NB4 (cell line): ENCODE data around the gene INPP4A.

DNA sequence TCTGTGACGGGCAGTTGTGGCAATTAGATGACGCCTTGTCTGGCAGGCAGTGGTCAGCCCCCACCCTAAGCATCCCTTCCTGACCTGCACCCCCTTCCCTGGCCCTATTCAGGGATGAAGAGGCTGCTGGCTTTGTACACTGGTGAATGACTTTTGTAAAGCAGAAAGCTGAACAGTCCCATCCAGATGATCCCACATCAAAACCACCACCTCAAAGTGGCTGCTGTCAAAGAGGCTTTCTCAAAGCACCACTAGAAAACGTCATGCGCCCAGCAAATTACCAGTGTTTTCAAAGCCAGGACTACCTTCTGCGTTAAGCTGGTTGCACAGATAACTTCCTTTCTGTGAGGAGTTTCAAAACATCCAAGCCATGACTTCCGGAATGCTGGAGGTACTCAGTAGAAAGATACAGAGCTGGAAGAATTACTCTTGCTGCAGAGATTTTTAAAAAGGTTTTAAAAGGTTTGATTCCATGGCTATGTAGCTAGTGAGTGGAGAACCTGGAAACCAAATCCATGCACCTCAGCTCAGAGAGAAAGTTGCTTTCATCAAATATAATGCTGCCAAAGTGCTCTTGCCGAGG is 23.5 kb downstream of the FAM178B start:
- RRBS: no CpG with 5 or more reads among the region's 7 CpGs

DNA sequence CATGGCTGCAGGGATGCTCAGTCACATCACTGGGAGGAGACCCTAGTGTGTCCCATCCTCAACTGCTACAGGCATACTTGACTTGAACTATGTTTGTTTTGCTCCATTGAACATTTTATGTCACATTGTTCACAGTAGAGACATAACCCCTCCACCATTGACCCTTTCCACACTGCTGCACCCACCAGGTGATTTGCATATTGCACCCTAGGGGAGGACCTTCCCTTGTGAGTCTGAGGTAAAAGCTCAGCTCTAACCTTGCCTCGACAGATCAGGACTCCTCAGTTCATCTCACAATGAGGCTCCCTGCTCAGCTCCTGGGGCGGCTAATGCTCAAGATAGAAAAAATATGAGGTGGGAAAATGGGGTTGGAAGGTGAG is 44.7 kb downstream of the FAHD2B start:
- RRBS: no CpG with 5 or more reads among the region's 2 CpGs

- RRBS: no CpG with 5 or more reads among the region's 14 CpGs
These were observed 97.0 kb downstream of the ANKRD36 start for GRCh38 chr2:97209648-97210559.

DNA sequence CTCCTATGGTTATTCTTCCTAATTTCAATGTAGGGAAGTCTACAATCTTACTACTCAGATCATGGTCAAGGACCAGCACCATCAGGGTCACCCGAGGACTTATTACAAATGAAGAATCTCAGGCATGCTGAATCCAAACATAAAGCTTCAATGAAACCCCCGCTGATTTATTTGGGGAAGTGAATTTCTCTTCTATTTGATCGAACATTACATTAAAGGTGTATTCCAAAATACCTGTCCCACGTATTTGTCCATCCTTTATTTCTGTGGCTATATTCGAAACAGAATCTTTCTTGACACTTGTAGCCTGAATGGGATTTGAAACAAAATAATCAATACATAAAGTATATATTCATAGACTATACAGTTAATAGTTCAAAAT is 48.0 kb downstream of the ANKRD36B start:
- RRBS: no CpG with 5 or more reads among the region's 5 CpGs

DNA sequence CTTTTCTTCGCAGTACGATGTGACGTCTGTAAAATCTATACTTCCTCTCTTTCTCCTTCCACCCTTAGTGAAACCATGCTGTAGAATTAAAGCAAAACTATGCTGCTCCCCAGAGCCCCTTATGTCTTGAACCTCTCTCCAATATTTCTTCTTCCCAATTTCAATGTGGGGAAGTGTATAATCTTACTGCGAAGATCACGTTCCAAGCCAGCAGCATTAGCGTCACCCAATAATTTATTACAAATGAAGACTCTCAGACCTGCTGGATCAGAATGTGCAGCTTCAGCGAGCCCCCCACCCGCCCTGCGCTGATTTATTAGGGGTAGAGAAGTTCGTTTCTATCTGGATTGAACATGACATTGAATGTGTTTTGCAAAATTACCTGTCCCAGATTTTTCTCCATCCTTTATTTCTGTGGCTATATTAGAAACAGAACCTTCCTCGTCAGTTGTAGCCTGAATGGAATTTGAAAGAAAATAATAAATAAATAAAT is 36.8 kb downstream of the ANKRD36B start:
- RRBS: no CpG with 5 or more reads among the region's 11 CpGs

DNA sequence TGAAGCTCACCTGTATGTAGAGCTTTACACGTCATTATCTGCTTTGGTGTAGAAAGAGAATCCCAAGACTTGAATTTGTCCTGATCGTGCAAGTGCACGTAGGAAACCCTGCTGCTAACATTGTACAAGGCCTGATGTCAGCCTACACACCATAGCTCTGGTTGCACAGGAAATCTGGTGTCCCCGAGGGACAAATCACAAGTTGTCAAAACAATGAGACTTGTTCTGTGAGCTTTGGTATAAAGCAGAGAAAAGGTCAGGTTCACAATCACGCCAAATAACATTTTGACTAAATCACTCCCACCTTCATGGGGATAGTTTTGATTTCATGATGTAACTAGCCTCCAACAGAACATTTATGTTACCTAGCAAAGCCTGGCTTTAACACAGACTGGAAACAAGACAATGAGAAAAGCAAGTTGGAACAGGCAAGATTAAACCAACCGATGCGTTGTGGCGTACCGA is 41.4 kb downstream of the ZAP70 start:
- RRBS: no CpG with 5 or more reads among the region's 9 CpGs

GRCh38 chr2:97811078-97811762 is 97.8 kb downstream of the ZAP70 start:
- RRBS: no CpG with 5 or more reads among the region's 3 CpGs

DNA sequence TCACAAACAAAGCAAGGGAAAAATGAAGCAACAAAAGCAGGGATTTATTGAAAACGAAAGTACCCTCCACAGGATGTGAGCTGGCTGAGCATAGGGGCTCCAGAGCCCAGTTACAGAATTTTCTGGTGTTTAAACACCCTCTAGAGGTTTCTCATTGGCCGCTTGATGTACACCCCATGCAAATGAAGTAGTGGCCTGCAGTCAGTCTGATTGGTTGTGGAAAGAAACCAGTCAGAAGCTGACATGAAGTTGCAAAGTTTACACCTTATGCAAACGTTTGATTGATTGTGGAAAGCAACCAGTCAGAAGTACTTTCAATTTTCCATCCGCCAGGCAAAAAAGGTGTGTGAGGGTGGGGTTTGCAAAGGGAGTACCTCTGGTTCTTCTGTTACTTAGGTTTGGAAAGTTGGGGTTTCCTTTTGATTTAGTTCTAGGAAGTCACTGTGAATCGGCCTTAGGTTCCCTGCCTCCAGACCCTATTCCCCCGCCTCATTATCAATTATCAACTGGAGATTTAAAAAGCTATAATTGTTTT is 62.4 kb downstream of the VWA3B start:
- RRBS: no CpG with 5 or more reads among the region's 6 CpGs

DNA sequence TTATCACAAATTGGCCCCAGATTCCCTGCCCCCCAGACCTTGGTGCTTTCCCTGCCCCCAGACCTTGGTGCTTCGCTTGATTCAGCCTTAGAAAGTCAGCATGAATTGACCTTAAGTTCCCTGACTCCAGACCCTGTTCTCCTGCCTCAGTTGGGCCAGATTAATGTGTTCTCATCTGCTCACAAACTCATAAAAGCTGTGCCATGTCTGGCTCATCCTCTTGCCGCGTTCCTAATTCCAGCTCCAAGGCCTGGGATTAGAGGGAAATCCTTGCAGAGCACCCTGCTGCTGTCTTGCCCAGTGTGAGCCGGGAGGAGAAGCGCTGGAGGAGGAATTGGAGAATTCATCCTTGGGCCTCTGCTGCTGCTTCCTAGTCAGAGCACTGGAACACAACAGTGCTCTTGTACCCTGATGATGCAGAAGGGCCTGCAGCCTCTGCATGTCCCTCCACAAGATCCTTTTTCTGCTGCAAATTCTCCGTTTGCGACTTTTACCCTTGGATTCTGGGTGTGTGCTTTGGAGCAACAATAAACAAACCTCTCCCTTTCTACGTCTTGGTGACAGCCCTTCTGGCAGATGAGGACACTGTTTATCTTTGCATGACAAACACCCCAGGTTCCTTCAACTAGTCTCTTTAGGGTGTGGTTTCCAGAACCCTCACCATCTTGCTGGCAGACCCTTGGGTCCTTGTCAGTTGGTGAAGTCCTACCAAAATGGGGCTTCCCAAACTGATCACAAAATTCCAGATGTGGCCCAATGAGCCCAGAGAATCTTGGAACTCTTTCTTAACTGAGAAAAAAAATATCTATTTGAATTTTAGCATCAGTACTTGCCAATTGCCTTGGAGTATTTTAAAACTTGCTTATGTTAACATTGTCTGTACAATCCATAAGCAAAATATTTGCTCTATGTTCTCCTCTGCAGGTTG is 46.8 kb upstream of the CNGA3 start:
- RRBS: no CpG with 5 or more reads among the region's 8 CpGs

DNA sequence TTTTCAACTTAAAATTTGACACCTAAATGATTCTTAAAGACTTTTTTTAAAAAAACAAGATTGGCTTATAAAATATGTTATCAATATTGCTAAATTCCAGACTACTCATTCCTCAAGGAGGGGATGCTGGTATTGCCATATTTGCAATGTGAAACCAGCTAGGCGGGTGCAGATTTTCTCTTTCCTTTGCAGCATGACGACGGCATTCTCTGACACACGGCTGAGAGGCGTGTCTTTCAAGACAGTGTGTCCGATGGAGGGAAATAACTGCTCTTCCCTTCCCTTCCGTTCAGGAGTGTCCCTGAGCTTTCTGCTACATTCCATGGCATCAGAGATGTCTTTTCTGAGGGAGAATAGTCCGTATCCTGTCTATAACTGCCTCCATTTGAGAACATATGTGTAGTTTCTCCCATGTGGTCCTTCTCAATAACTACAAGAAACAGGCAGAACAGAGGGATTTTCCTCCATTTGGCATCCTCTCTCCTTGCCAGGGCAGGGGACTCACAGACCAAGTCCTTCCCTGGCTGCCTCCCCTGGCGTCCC is 38.1 kb upstream of the CNGA3 start:
- RRBS: no CpG with 5 or more reads among the region's 9 CpGs

- RRBS: no CpG with 5 or more reads among the region's 8 CpGs
These were observed 7.7 kb upstream of the INPP4A start for GRCh38 chr2:98436628-98437623.

DNA sequence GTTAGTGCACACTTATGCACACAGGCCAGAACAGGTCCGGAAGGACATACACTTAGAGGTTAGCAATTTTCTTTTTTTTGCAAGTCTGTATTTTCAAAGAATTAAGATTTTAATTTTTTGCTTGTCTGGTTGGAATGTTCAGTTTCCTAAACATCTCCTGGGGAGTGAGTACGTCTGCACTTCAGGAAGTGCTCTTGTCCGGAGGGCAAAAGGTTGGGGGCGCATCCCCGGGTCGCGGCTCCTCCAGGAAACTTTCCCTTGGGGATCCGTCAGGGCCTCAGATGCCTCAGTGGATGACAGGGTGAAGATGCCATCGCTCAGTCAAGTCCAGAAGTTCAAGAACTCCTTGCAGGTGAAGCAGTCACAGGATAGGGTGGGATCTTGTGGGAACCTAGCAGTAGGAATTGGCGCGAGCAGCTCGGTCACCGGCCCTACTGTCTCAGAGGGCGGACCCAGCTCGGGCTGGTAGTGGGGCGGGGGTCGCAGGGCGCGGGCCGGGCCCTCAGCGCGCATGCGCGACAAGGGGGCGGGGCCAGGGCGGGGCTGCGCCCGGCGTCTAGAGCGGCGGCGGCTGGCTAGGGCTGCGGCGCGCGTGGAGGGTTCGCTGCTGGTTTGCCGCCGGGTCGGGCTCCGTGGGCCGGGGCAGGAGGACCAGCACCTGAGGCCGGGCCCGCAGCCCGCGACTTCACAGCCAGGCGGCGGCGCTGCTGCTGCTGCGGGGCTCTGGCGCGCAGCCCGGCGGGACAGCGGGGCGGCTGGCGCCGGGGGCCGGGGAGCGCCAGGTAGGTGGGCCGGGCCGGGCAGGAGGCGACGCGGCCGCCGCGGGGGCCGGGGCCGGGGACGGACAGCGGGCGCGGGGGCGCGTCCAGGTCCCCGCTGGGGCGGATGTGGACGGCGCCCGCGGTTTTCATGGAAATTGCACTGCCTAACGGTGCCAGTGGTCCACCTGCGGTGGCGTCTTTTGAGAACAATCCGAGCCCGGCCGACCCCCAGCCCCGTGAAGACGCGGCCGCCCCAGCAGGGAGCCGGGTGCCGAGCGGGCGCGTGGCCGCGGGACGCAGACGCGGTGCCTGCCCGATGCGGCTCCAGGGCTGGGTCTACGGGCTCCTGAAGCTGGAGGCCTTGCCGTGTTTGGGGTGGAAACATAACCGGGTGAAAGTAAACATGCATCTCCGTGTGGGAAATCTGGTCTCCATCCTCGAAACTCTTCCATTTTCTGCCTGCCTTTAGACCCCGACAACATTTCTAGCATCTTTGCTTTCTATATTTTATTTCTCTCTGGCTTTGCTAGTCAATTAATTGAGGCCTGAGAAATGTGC is at the start of gene INPP4A:
Gene INPP4A (plus strand): TSS at position 555 of the 1,319 bp plus-strand sequence.
- RRBS: 1% methylated on average over 45 of the region's 110 CpGs

DNA sequence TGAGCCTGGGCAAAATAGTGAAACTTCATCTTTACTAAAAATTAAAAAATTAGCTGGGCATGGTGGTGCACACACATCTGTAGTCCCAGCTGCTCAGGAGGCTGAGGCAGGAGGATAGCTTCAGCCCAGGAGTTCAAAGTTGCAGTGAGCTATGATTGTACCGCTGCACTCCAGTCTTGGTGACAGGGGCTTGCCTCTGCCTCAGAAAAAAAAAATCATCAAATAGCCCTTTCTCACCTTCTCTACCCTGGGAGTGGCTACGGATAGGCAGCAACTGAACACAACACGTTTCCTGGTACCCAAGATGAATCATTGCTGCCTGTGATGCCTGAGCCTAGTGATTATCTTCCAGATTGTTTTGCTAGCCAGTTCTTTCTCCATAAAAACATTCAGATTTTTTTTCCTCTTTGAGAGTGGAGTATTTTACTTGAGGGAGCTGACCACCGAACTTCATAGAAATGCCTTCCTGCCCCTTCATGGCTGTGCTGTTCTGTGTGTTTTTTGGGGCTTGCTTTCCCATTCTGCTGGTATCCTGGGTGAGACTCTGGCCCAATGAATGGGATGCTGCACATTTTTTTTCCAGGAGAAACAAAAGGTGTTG is 13.6 kb downstream of the INPP4A start:
- RRBS: no CpG with 5 or more reads among the region's 4 CpGs

DNA sequence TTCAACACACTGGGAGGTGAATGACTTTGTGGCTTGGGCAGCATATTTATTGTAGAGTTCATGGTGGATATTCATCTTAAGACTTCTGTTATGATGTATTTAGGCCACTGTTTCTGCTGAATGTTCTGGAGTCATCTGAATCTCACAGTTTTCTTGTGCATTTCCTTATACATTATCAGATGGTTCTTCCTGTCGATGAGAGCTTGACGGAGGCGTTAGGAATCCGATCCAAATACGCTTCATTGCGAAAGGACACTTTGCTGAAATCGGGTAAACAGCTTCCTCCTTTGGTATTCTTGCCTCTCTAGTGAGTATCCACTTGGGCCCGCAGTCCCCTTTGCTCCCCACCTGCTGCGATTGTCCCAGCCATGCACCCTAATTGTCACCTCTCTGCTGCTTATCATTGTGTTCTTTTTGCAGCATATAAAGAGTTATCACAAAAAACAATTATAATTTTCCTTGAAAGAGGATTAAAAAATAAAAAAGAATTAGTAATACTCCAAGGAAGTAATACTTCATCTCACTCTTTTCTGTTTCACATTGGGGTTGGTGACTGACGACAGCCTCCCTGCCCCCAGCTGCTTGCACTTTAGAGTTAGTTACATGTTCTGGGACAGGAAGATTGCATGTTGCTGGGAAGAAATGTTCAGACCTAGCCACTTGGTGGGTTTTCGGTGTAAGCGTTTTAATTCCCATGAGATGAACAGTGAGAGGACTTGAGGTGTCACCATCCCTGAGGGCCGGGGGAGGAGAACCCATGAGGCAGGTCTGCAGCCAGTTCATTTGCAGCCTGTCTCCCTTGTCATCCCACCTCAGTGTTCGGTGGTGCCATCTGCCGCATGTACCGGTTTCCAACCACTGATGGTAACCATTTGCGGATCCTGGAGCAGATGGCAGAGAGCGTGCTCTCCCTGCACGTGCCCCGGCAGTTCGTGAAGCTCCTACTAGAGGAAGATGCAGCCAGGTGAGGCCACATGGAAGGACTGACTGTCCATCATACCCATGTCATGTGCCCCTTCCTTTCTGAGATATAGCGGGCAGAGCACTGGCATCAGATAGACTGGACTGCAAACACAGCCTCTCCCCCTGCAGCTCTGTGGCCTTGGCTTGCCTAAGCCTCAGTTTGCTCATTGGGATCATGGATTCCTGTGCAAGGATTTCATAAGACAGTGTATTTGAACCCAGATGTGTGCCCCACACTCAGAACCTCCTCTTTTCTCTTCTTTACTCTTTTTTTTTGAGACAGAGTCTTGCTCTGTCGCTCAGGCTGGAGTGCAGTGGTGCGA is 69.2 kb downstream of the COA5 start:
- RRBS: 94% methylated on average over 8 of the region's 24 CpGs

DNA sequence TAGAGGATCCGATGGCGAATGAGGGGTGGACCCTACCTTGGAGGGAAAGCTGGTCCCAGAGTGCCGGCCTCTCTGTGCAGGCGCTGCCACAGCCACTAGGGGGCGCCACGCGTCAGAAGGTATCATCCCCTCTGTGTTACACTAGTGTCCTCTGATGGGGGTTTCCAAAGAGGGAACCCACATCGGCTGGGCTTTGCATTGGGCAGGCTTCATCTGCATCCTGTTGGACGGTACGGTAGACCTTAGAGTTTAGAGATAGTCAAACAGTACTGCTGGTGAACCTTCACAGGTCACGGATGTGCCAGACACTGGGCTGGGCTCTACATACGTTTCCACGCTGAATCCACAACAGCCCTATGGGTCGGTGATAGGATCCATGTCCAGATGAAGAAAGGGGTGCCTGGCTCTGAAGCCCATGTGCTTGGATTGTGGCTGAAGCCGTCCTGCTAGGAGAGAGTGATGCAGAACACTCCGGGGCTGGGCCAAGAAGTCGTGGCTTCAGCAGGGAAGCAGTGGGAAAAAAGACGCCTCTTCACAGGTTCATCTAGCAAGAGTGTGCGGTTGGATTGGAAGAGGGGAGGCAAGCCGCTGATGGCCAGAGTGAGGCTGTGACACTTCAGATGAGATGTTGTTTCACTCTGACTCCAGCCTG is 38.9 kb downstream of the COA5 start:
- RRBS: no CpG with 5 or more reads among the region's 20 CpGs

DNA sequence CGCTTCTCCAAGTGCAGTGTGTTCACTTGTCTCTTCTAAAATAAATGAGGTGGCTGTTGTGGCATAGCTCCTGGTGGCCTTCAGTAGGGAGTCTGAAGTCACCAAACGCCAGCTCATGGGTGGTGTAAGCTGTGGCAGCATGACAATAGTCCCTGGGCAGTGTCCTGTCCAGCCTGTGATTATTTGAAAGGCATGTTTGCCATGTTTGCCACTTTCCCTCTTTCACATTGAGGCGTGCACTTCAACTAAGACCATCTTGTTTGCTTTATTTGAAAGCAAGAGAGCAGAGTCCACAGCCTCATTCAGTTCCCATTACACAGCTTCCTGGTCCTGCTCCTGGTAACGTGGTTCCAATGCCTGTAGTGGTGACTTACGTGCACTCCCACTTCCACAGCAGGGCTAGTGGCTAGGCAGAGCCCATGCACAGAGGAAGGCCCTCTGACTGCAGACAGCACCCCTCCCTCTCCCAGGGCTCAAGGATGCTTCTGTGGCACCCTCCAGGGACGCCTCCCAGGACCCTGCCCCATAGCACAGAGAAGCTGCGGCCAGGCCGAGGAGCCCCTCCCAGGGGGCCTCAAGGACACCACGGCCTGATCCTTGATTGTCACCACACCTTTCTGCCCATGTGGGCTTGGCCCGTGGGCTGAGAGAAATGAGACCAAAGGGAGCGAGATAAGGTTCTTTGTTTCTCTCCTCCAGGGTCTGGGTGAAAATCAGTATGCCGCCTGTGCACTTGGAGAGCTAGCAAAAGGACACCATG is 24.2 kb downstream of the COA5 start:
- RRBS: no CpG with 5 or more reads among the region's 12 CpGs

- RRBS: no CpG with 5 or more reads among the region's 14 CpGs
These were observed 55.1 kb downstream of the UNC50 start for GRCh38 chr2:98663217-98664155.

GRCh38 chr2:98664385-98664928 is 56.1 kb downstream of the UNC50 start:
- RRBS: no CpG with 5 or more reads among the region's 4 CpGs

- RRBS: no CpG with 5 or more reads among the region's 1 CpG
These were observed 29.8 kb downstream of the MGAT4A start for GRCh38 chr2:98701043-98701630.

DNA sequence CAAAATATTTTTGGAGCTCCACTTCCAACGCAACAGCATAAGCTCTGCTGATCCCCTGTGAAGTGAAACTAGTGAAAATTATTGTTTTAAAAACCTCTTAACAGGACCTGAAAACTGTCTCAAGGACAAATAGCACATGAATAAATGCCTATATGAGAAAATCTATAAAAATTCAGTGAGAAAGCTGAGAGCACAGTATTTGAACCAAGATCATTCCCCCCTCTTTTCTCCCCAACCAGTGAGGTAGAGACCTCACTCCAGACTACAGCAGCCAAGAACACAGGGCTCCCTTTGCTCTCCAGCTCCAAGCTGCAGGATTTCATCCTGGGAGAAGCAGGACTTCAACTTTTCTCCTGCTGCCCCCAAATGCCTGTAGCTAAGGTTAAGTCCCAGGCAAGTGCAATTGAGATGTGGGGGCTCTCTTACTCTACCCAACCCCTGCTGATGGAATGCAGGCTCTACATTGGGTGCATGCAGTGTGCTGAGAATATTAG is 12.6 kb downstream of the MGAT4A start:
- RRBS: no CpG with 5 or more reads among the region's 1 CpG